ENCODE results near the gene SLC30A4.

GRCh38 chr15:45376384-45377013, 1.8 kb downstream of the GATM start:
- PRO-cap: bidirectional peak, plus-strand start at chr15:45376741, minus-strand start at chr15:45376720
- RAMPAGE, long total RNA: no peak

- PRO-cap: no peak
- RAMPAGE, long total RNA: no peak
Observed at GRCh38 chr15:45393941-45394341, 8.2 kb upstream of the SPATA5L1 start.

- PRO-cap: no peak
- RAMPAGE, long total RNA: no peak
Observed at GRCh38 chr15:45451312-45451907, 21.0 kb downstream of the C15orf48 start.

- PRO-cap: bidirectional peak, plus-strand start at chr15:45522935, minus-strand start at chr15:45522755
- RAMPAGE, long total RNA: no peak
Observed at GRCh38 chr15:45522714-45523572, at the start of gene SLC30A4. Gene SLC30A4, minus strand, starts transcription at chr15:45522755.

GRCh38 chr15:45574186-45574581, 13.0 kb upstream of the BLOC1S6 start:
- PRO-cap: no peak
- RAMPAGE, long total RNA: no peak

- PRO-cap: no peak
- RAMPAGE, long total RNA: no peak
Observed at GRCh38 chr15:45583536-45583921, 3.6 kb upstream of the BLOC1S6 start.

DNA sequence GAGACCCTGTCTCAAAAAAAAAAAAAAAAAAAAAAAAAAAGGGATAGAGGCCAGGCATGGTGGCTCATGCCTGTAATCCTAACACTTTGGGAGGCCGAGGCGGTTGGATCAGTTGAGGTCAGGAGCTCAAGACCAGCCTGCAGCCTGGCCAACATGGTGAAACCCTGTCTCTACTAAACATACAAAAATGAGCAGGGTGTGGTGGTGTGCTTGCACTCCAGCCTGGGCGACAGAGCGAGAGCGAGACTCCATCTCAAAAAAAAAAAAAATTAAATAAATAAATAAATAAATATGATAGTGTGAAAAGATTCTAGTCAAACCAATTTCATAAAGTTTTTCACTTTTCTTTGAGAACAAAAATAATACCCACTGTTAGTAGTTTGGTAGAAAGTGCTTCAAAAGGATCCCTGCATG, 23.0 kb downstream of the BLOC1S6 start:
- PRO-cap: no peak
- RAMPAGE, long total RNA: no peak

DNA sequence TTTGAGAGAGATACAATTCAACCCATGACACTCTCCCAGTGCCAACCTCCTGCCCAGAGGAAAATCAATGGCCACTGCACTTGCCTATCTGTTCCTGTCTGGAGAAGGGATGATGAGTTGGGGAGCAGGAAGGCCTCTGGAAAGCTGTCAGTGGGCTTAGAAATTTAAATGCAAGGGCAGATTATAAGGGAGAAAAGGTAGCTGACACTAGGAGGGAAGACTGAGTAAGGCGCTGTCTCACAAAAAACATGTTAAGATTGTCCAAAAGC, 24.9 kb downstream of the SQOR start:
- PRO-cap: no peak
- RAMPAGE, long total RNA: no peak

DNA sequence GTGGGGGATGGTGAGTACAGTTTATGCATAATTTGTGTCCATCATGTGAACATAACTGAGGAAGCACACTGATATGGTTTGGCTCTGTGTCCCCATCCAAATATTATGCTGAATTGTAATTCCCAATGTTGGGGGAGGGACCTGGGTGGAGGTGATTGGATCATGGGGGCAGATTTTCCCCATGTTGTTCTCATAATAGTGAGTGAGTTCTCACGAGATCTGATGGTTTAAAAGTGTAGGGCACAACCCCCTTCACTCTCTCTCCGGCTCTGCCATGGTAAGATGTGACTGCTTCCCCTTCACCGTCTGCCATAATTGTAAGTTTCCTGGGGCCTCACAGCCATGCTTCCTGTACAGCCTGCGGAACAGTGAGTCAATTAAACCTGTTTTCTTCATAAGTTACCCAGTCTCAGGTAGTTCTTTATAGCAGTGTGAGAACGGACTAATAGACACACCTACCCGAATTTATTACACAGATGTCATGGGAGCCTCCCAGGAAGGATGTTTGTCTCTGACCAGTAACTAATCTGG, 314.1 kb downstream of the SQOR start:
- PRO-cap: no peak
- RAMPAGE, long total RNA: no peak

DNA sequence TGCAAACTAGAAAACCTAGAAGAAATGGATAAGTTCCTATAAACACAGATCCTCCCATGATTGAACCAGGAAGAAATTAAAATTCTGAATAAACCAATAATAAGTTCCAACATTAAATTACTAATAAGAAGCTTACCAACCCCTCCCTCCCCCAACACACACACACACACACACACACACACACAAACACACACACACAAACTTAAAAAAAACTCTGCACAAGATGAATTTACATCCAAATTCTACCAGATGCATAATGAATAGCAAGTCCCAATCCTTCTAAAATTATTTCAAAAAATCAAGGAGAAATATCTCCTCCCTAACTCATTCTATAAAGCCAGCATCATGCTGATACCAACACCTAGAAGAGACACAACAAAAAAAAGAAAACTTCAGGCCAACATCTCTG, 747.4 kb upstream of the SEMA6D start:
- PRO-cap: no peak
- RAMPAGE, long total RNA: no peak

DNA sequence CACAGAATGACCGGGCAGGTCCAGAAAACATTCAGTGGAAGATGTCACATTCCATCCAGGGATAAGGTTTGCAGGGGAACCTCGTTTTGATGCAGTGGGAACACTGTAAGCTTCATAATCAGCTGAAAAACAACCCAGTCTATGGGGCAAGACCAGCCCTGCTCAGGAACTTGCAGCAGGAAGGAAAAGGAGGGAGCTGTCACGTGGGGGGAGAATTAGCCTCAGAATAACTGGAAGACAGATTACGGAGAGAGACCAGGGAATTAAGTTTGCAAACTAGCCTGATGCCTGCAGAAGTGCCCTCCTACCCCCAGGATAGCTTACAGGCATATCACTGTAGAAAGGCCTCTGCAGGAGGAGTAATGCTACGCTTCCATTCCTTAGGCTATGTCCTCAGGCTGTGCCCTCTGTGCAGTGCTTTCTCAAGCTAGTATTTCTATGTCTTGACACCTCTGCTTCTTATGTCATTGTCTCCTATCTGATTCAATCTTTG, 43.8 kb upstream of the SEMA6D start:
- PRO-cap: bidirectional peak, plus-strand start at position 233 of the sequence, minus-strand start at position 120 of the sequence
- RAMPAGE, long total RNA: no peak

DNA sequence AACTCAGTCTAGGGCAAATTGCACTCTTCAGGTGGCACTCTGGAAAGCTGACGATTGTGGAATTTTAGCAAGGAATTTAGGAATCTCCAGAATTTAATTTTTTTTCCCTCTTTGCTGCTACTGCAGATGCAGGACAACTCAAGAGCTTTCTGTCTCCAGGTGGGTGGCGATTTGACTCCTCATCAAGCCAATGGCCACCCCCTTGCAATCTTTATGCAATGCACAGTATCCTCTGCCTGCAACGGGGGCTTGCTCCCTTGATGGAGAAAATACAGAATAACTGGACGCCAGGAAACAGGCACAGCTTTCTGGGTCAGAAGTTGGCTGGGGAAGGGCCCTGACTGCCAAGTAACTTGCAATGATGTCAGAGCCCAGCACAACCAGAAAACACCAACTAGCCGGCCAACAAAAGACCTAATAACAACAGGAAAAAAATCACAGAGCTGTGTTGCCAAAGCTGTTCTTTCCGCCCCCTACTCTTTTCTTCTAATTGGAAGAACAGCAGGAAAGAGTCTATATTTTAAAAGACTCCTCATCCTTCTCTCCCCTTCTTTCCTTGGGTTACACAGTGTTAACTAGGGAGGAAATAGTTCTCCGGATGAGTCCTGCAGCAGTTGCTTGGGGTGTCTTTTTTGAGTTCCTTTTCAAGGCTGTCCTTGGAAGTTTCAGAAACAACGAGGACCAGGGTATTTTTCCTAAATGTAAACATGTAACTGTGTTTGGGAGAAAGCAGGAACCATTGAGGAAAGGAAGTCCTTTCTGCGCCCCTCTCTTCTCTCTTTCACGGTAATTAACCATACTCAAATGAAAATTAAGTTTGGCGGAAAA, 1.4 kb upstream of the SEMA6D start:
- PRO-cap: unidirectional peak, plus-strand start at position 417 of the sequence
- RAMPAGE, long total RNA: no peak

GRCh38 chr15:48367389-48367791, 36.2 kb downstream of the DUT start:
- PRO-cap: no peak
- RAMPAGE, long total RNA: no peak

GRCh38 chr15:48520557-48521060, 124.9 kb downstream of the FBN1 start:
- PRO-cap: no peak
- RAMPAGE, long total RNA: no peak

DNA sequence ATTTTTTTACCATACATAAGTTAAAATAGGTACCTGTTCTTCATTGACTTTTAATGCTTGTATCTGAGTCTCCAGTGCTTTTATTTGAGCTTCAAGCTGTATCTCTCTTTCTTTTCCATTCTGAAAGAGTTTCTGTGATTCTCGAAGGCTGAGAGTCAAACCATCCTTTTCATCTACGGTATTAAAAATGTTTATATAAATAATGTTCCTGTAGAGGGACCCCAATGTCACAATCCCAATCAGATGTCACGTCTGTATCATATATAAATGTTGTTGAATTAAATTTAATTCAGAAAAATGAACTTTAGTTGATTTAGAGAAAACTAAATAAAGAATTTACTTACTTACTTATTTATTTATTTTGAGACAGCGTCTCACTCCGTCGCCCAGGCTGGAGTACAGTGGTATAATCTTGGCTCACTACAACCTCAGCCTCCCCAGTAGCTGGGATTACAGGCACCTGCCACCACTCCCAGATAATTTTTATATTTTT, 19.6 kb downstream of the CEP152 start:
- PRO-cap: no peak
- RAMPAGE, long total RNA: no peak

DNA sequence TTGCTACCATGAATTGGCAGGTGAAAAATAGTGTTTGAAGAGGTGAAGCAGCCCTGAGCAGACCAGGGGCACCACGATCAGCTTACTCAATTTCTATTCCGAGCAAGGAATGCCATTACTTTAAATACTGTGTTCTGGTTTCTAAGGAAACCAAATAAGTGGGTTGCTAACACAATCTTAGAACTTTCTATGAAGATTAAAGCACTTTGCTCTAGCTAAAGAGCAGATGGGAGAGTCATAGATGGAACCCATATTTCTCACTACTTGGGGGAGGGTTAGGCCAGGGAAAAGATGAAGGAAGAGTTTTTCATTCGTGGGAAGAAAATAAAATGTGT, 21.3 kb upstream of the SHC4 start:
- PRO-cap: no peak
- RAMPAGE, long total RNA: no peak

GRCh38 chr15:49331767-49332634, 91.0 kb upstream of the FGF7 start:
- PRO-cap: no peak
- RAMPAGE, long total RNA: no peak

DNA sequence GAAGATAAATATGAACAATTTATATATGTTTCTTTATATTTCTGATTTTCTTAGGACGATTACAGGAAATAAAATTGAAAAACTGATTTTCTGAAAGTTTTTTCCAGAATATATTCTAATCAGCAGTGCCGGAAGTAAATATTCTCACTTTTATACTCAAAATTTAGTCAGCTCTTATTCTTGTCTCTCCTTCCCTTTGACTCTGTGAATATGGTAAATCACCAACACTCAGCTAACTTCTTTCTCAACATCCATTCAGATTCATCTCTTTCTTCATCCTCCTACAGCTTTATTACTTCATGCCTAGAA, 67.8 kb downstream of the FGF7 start:
- PRO-cap: no peak
- RAMPAGE, long total RNA: no peak

DNA sequence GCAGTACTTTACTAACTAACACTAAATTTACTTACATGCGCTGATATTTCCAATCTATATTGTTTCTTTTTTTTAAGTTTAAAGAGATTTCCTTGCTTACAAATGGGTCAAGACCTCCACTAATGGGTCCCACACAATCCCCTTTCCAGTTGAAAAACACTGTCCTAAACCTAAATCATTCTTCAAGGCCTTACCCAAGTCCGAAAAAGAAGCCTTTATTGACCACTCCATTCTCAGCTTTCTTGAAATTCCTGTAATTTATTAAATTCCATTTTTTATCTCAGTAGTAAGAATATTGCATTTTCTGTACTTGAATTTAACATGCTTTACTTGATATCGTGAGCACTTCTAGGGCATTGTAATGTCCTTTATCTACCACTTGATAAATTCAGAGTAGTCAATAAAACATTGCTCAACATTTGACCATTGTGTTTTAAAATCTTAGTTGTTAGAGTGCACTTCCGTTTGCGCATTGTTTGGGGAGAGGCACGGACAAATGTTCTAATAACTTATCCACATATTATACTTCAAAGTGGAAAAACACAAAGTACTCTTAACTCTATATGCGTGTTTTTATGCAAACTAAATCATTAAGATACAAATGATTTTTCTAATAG, 570 bp downstream of the FAM227B start:
- PRO-cap: unidirectional peak, plus-strand start at position 464 of the sequence
- RAMPAGE, long total RNA: no peak

DNA sequence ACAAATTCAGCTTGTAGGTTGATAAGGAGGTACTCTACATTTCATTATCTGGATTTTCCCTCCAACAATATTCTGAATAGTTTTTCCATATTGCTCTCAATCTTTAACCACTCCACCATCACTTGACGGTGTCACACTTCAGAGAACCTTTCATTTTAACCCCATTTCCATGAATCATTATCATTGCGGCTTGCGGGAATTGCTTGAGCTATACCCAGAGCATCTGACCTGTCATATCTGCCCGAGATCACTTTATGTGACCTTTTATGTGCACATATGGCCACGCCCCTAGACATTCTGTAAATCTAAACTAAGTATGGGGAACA, 16.2 kb upstream of the ATP8B4 start:
- PRO-cap: no peak
- RAMPAGE, long total RNA: no peak

Data from urinary bladder (tissue), 3 donors.